Epithelial cell of proximal tubule (primary cell): ENCODE results near the genes BCCIP and C10orf90.

- RAMPAGE, long total RNA = no peak
- RRBS = no CpG with 5 or more reads among the region's 15 CpGs
Measured at GRCh38 chr10:124181993-124182503, 88.7 kb upstream of the CHST15 start.

DNA sequence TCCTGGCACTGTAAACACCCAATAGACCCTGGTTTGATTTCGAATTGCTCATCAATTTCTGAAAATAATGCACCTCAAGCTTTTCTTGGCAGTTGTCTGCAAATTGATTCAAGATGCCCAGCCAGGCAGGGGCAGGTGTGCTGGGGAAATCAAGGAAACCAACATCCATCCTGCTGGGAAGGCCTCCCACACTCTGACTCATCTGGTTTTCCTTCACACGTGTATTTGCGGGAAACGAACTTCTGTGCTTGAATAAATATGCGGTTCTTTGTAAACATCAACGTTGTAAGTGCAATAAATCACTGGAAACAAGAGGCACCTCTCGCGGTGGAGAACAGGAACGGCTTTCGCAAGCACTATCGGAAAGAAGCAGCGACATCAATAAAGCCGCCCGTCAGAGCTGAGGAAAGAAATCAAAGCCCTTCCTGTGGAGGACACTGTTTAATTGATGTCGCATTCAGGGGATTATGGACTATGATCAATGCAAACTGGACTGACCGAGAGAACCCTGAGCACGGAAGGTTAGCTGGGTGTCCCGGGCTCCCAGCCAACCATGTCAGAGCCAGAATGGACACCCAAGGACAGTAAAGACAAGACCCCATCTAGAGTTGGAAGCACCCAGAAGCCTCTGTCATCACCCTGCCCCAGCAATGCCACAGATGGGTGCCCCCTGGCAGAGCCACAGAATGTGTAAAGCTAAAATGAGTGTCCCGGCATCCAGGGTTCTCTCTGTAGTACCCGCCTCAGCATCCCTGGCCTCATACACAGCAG, 37.7 kb downstream of the OAT start:
- RAMPAGE, long total RNA = no peak
- RRBS = no CpG with 5 or more reads among the region's 20 CpGs

DNA sequence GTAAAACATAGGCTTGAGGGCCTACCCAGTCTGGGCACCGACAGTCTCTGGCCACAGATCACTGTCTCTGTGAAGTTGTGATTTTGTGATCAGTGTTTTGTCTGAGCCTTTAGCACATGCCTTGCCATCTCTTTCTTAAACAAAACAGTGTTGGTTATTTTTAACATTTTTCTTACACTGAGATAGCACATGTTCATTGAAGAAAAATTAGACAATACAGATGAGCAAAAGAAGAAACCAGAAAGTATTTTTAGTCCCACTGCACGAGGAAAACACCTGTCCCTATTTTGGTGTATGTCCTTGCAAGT, 27.3 kb downstream of the LHPP start:
- RAMPAGE, long total RNA = no peak
- RRBS = no CpG with 5 or more reads among the region's 2 CpGs

DNA sequence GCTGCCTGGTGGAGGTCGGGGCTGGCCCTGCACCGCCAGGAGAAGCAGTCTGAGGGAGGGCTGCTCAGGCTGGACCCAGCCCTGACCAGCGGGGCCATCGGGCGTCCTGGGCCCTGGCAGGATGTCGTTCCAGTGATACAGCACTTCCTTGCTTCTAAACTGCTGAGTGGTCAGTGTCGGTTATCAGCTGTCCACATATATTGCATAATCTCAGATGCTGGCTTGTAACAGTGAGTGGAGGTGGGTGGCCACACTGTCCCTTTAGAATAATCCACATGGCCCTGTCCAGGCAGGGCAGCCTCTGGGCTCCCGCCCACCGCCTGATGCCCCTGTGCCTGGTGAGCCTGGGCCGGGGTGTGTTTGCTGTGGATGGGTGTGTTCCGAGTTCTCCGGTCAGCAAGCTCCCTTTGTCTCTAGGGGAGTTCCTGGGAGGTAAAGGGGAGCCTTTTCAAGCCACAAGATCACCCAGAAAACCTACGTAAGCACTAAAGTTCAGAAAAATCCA, 86.1 kb downstream of the LHPP start:
- RAMPAGE, long total RNA = no peak
- RRBS = no CpG with 5 or more reads among the region's 13 CpGs

GRCh38 chr10:124625630-124625930, 118.6 kb downstream of the FAM53B start:
- RAMPAGE, long total RNA = no peak
- RRBS = 93% methylated on average over 4 of the region's 8 CpGs

DNA sequence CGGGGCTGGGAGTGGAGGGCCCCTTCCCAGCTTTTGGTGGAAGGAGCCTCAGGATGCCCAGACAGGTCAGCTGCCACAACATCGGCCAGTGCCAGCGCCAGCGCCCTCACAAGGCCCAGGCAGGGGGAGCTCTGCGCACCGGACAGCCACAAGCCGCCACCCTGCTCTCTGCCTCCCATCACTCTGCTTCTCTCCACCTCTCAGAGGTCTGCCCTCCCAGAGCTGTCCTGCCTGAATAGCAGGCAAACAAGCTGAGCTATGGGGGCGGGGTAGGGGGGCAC, 19.9 kb downstream of the FAM53B start:
- RAMPAGE, long total RNA = no peak
- RRBS = no CpG with 5 or more reads among the region's 8 CpGs

- RAMPAGE, long total RNA = no peak
- RRBS = no CpG with 5 or more reads among the region's 2 CpGs
Measured at GRCh38 chr10:124747172-124747495, 3.0 kb upstream of the FAM53B start.

DNA sequence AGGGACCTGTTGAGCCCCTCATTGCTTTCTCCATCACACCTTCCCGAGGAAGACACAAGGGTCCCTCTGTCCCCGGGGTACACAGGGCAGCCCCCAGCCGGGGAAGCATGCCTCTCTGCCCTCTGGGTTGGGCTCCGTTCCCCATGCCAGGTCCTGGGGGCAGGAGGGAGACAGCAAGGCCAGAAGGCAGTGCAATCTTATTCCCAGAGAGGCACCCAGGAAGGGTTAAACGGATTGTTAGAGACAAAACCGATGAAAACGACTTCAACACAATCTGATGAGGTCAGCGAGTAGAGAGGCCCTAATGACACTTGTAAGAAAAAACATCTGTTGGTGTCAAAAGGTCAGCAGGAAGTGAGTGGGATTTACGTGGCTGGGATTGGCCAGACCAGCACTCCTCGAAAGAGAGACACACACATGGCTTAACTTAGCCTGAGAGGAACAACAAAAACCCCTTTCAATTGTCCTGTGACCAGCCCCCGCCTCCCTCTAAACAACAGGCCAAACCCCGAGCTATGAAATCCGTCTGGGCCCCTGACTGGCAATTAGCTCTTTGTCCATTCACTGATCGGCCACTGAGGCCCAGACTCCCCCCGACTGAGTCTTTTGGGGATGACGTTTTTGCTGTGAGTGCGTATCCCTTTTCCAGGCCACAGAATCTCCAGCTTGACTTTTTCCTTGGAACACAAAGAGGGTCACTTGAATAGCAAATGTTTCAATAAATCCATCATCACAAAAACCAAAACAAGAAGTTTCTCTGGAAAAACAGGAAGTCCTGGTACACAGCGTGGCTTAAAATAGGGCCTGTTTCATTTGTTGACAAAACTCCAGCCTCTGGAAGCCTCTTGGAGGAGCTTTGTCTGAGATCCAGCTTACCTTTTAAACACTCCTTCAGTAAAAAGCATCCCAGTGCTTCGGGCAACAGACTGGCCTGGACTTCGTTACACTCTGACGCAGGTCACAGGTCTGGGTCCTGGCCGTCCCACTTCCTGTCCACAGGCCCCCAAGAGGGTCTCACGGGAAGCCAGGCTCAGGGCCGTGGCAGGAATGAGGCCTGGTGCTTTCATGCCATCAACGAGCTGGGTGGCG, 29.4 kb upstream of the CTBP2 start:
- RAMPAGE, long total RNA = no peak
- RRBS = no CpG with 5 or more reads among the region's 26 CpGs

DNA sequence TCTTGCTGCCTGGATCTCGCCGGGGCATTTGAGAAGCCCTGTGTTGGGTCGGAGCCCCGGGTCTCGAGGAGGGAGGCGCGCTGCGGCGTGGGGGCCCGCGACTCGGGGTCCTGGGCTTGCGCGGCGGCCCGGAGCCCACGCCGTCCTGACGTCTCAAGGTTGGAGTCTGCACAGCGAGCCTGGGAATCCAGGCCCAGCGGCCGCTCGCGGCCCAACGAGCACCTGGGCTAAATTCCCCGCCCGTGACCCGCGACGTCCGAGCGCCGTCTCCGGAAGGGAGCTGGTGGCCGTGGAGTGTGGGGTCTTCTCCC, 133.8 kb upstream of the CTBP2 start:
- RAMPAGE, long total RNA = no peak
- RRBS = 2% methylated on average over 15 of the region's 35 CpGs

DNA sequence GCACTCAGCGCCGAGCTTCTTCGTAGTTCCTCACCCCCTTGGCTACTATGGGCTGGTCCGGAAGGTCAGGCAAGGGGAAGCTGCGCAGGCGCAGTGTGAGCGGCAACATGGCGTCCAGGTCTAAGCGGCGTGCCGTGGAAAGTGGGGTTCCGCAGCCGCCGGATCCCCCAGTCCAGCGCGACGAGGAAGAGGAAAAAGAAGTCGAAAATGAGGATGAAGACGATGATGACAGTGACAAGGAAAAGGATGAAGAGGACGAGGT, at the start of gene BCCIP:
BCCIP (plus strand) TSS at position 96 of the 262 bp plus-strand sequence.
- RAMPAGE, long total RNA = no peak
- RRBS = under 1% methylated on average over 9 of the region's 20 CpGs

DNA sequence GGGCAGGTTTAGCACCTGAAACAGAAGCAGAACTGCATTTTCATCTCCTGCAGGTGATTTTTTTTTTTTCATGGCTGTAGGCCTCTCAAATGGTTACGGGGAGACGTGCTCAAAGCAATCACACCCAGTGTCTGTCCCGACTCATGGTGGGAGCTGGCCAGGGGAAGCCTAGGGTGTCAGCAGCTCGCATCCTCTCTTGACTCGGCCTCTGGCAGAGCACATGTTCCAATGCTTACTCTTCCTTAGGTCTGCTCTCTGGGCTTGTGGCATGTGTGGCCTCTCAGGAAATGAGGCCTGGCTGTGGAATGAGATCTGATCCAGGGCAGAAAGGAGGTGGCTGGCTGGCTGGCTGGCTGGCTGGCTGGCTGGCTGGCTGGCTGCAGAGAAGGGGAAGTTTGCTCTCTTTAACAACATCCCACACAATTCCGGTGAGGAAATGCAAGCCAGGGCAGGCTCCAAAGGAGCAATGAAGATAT, 153.3 kb downstream of the FANK1 start:
- RAMPAGE, long total RNA = no peak
- RRBS = no CpG with 5 or more reads among the region's 6 CpGs

DNA sequence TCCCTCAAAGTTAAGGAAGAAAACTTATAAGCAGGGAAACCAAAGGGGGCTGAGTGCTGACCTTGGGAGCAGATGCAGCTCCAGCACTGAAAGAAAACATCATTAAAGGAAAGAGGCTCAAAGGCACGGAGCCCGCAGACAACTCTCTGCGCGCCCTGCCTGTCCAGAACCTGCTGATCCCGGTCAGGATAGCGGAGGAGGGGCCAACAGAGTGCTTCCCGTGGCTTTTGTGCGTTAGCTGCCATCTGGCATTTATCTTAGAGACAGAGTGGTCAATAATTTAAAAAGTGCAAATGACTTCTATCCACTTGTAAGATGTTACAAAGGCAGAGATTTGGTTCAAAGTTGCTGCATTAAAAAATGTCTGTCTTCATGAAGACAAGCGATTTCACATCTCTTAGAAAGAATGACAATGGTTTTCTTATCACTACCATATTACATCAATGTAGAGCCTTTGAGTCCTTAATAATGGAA, 162.2 kb downstream of the FANK1 start:
- RAMPAGE, long total RNA = no peak
- RRBS = no CpG with 5 or more reads among the region's 9 CpGs

DNA sequence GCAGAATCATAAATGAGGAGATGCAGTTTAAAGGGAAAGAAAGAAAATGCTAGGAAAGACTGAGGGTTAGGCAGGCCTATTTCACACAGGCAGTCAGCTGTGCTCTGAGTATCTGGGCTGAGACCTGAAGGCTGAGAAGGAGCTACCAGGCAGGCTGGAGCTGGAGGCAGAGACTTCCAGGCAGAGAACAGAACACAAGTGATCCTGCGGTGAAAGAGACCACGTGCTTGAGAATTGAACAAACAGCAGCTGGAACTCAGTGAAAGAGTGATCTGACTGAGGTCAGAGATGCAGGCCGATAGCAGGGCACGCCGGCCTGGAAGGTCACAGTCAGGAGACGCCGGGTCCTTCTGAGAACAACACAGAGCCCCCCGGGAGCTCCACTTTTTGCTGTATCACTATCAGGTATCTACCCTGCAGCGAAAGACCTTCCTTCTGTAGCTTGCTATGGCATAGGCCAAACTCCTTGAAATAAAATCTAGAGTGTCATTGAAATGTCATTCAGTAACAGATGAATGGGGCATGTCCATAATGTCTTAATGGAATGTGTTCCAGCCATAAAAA, 147.7 kb downstream of the ADAM12 start:
- RAMPAGE, long total RNA = no peak
- RRBS = no CpG with 5 or more reads among the region's 9 CpGs

GRCh38 chr10:126264705-126264952, 123.6 kb downstream of the ADAM12 start:
- RAMPAGE, long total RNA = no peak
- RRBS = no CpG with 5 or more reads among the region's 3 CpGs

DNA sequence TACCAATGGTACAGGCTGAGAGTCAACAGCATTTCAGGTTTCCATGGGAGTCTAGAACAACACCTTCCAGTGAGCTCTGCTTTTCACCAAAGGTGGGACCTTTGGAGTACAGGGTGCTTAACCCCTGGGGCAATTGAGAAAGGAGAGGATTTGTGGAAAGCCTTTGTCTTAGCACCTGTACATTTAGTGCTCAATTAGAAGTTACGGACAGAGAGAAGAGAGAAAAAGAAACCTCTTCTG, 40.4 kb downstream of the ADAM12 start:
- RAMPAGE, long total RNA = no peak
- RRBS = no CpG with 5 or more reads among the region's 1 CpG

DNA sequence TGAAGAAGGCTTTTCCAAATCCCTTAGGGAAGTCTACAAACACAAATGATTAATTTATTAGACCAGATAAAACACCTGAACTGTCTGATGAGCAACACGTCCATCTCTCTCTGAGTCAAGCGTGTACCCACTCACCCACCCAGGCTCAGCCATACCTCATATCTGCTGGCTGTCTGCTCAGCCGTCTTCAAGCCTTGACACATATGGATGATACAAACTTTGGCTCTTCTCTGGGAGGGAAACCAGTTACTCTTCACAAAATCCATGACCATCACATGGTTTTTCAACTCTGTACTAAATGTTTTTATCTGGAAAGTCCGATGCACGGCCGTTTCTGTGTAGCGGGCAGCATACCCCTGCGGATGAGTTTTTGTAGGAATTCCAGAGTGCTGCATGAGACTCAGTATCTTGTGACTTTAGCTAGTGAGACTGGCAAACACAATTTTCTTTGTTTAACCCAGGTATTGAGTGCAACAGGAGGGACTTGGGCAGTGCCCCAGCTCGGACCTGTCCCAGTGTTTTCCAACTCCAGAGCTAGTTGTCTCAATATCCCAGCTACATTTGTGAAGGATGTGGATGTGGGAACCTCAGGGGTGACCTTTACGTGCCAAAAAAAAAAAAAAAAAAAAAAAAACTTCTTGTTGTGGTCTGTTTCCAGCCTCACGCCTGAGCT, at the start of gene C10orf90:
C10orf90 (minus strand) TSS at position 608 of the 673 bp plus-strand sequence.
- RAMPAGE, long total RNA = no peak
- RRBS = no CpG with 5 or more reads among the region's 11 CpGs

DNA sequence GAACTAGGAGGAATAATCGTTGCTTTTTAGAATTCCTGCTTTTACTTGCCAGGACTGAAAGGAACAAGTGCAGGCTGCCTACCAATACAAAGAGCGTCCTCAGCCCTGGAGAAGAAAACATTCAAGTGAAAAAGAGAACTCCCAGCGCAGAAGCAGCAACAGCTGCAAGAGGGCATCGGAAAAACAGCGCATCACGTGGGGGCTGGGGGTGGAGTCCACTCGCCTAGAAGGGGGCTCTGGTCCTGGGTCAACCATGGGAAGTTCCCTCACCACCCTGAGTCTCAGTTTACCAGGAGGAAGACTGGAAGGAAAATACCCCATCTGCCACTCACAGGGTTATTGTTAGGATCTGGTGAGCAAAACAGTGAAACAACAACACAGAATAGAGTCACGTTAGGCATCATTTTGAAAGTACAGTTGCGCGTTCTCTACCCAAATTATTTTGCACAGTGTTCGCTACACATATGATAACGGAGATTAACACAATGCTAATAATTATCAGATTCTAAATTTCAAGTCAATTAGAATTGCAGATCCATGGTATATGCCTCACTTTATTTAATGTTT, 512 bp upstream of the C10orf90 start:
- RAMPAGE, long total RNA = no peak
- RRBS = no CpG with 5 or more reads among the region's 12 CpGs

- RAMPAGE, long total RNA = no peak
- RRBS = no CpG with 5 or more reads among the region's 15 CpGs
Measured at GRCh38 chr10:127734562-127735264, 2.3 kb upstream of the FOXI2 start.

- RAMPAGE, long total RNA = no peak
- RRBS = no CpG with 5 or more reads among the region's 3 CpGs
Measured at GRCh38 chr10:127941893-127942291, 35.0 kb downstream of the PTPRE start.

DNA sequence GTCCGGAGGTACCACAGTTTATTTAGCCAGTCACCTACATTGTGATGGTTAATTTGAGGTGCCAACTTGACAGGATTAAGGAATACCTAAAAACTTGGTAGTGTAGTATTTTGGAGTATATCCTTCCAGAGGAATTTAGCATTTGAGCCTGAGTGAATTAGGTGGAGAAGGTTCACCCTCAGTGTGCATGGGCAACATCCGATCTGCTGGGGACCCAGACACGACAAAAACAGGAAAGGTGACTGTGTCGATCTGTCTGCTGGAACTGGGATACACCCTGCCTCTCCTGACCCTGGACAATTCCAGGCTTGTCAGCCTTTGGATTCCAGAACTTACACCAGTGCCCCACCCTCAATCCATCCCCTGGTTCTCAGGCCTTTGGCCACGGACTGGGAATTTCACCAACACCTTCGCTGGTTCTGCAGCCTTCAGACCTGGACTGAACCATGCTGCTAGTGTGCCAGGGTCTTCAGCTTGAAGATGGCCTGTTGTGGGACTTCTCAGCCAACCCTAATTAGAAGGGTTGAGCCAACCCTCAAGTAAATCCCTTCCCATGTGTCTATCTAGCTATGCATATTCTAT, 41.9 kb downstream of the PTPRE start:
- RAMPAGE, long total RNA = no peak
- RRBS = no CpG with 5 or more reads among the region's 6 CpGs